Islet of Langerhans (tissue), 1 donor: ENCODE data around the genes ESPL1, PRR13, HOXC9 and SMUG1.

DNA sequence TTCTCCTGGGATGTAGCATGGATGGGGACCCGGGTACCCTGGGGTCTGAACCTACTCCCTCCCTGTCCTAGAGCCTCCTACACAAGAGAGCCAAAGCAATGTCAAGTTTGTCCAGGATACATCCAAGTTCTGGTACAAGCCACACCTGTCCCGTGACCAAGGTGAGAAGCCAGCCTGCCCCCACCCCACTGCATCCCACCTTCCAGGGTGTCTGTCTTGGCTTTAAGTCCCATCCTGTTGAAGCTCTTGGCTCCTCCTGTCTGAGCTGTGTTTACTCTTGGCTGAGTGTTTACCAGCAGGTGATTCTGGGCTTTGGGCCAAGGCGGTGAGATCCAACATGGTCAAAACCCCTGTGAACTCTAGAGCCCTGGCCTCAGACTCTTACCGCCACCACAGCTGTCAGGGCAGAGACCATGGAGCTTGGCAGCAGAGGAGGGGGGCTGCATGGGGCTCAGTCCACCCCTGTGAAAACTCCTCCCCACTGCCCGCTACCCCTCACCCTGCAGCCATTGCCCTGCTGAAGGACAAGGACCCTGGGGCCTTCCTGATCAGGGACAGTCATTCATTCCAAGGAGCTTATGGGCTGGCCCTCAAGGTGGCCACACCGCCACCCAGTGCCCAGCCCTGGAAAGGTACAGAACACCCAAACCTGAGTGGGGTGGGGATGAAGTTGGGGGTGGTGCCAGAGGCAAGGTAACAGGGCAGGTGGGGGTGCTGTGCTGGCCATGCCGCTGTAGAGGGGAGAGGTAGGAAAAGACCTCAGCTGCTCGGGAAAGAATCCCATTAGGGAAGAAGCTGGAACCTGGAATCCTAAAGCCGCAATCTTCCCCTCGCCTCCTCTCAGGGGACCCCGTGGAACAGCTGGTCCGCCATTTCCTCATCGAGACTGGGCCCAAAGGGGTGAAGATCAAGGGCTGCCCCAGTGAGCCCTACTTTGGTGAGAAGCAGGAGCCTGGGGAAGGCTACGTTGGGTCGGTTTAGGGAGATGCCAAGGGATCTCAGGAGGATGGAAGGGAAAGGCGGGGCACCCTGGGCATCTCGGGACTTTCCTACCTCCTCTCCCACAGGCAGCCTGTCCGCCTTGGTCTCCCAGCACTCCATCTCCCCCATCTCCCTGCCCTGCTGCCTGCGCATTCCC lies 11.8 kb downstream of the TNS2 start:
- RRBS = no CpG with 5 or more reads among the region's 19 CpGs

DNA sequence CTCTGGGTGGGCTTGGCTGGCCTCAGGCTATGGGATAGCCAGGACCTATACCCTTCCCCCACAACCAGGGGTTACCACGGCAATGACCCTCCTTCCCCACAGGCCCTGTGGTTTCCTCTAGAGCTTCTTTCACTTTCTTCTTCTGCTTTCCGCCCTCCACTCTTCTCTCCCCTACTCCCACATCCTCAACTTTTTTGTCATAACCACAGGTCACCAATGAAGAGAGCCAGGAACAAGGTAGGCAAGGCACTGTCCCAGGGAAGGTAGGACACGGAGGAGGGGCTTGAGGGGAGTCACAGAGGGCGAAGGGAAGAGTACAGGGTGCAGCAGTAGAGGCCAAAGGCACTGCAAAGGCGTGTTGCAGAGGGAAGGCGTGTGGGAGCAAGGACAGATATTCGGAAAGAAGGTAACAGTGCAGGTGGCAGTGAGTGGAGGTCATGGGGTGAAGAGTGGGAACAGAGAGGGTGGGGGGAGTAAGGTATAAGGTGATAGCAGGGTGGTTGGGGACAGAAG lies 2.0 kb upstream of the ITGB7 start:
- RRBS = no CpG with 5 or more reads among the region's 7 CpGs

DNA sequence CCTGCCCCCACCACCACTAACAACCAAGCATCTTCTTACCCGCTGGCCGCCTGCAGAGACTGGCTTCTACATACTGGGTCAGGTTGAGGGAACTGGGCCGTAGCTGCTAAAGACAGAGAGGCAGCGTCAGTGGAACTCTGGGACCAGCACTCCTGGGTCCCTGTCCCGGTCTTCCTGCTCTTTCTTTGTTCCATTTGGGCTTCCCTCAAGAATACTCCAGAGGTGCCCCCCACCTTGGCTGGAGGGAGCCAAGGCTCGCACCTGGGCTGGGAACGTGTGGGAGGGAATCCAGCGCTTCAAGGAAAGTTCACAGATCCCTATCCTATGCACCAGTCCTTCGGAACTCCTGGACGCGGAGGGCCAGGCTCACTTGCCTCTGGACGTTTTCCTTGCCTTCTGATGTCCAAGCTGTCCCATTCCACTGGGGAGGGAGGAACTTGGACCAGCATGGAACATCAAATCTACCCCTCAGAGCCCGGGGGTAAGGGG lies 835 bp downstream of the RARG start:
- RRBS = no CpG with 5 or more reads among the region's 13 CpGs

DNA sequence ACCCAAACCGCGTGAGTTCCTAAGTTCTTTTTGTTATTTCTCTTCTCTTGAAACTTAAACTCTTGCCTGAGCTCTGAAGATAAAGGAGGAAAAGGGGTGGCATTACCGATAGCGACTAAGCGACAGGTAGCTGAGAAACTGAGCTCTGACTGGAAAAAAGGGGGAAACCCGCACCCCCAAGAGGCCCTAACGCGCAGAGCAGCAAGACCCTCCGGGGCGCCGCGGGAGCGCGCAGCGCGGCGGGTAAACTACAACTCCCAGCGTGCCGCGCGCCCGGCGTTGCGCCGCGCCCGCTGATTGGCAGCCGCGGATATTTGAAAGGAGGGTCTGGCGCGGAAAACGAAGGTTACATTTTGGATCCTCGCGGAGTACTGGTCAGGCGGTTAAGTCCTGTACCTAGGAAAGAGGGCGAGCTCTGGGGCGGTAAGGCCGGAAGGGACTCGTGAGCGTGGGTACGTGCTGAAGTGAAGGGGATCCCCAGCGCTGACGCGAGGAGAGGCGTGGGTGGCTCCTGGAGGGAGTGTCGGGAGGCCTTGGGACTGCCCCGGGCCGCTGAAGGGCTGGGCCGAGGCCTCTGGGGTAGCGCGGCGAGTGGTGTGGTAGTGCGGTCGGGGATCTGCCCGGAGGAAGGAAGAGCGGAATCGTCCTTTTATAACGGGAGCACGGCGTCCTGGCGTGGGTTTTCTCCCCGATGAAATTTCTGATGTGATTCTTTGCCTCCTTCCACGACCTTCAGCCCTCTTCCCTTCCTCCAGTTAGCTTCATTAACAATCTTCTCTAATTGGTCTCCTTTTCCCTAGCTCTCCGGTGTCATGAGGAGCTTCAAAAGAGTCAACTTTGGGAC lies at the start of gene ESPL1:
Gene ESPL1 (plus strand): TSS at position 345 of the 844 bp plus-strand sequence.
- RRBS = 3% methylated on average over 21 of the region's 64 CpGs

- RRBS = 2% methylated on average over 19 of the region's 34 CpGs
Observed at GRCh38 chr12:53380519-53380943, 555 bp downstream of the SP1 start.

DNA sequence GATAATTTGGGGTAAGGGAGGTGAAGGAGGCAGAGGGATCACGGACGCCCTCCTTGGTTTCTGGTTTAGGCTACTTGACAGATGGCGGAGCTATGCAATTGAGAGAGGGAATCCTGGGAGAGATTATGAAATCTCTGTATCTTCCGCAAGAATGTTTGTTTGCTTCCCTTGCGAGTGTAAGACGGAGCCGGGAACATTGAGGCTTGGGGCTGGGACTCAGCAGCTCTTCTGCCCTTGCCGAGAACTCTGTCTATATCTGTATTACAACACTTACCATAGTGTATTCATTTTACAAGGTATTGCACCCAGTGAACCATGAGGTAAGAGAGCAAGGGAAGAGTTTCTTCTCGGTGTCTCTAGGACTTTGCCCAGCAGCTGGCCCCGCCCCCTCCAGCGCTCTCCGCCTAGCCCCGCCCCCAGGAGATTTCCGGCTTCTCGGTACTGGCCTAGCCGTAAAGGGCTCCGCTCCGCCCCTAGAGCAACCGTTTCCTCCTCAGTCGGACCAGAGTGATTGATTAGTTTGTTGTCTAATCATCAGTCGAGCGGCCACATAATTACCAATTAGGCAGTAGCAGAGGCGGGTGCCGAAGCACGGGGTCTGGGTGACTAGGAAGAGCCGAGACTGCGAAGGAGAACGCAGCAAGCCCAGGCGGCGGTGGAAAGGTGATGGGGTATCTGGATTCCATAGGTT lies at the start of gene PRR13:
Gene PRR13 (plus strand): TSS at position 605 of the 691 bp plus-strand sequence.
- RRBS = no CpG with 5 or more reads among the region's 30 CpGs

DNA sequence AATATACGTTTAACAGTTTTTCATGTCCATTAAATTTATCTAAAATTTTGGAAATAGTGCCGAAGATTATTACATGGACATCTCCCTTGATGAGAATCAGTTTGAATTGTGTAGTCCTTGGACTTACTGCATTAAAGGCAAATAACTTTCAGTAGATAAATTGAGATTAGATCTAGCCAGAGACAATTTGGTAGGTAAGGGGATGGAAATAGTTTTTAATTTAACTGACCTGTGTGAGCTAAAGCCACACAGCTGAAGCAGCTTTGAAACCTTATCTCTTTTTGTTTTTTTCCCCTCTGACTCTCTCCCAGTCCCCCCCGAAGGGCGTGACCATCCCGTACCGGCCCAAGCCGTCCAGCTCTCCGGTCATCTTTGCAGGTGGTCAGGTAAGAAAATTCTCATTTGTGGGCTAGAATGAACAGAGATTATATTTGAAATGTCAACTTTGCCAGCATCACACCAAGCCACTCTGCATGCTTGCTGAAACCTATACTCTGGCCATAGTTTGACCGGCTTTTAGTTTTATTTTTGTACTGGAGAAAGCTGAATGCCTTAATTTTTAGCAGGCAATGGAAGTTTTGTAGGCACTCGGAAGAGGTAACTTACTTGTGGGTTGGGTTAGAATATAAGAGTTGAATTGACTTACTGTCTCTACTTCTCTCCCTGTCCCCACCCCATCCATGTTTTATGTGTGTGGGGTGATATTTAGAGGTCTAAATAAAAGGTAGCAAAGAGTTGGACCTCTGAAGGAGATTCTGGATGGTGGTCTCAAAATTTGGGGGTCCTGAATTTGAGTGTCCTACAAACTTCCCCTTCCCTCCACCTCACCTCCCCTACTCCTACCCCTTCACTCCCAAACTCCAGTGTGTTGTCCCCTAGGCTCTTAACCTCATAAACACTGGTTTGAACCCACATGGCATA lies 10.5 kb downstream of the PCBP2 start:
- RRBS = no CpG with 5 or more reads among the region's 10 CpGs

- RRBS = no CpG with 5 or more reads among the region's 36 CpGs
Observed at GRCh38 chr12:53738478-53739515, 11.5 kb upstream of the CALCOCO1 start.

GRCh38 chr12:53939437-53940152 lies 964 bp downstream of the HOXC13 start:
- RRBS = 10% methylated on average over 22 of the region's 58 CpGs

- RRBS = 7% methylated on average over 34 of the region's 94 CpGs
Observed at GRCh38 chr12:53999921-54000871, at the start of gene HOXC9. Gene HOXC9, plus strand, starts transcription at chr12:54000161.

GRCh38 chr12:54014388-54015116 lies 5.8 kb downstream of the HOXC8 start:
- RRBS = no CpG with 5 or more reads among the region's 37 CpGs

- RRBS = 11% methylated on average over 8 of the region's 48 CpGs
Observed at GRCh38 chr12:54017589-54018574, 9.1 kb downstream of the HOXC8 start.

- RRBS = no CpG with 5 or more reads among the region's 14 CpGs
Observed at GRCh38 chr12:54021589-54022256, 6.5 kb upstream of the HOXC6 start.

GRCh38 chr12:54043330-54043905 lies 10.2 kb upstream of the HOXC4 start:
- RRBS = no CpG with 5 or more reads among the region's 3 CpGs

GRCh38 chr12:54188441-54189445 lies at the start of gene SMUG1:
Gene SMUG1, minus strand, starts transcription at chr12:54188985.
- RRBS = 6% methylated on average over 10 of the region's 39 CpGs

- RRBS = no CpG with 5 or more reads among the region's 7 CpGs
Observed at GRCh38 chr12:54229532-54230197, 40.9 kb upstream of the SMUG1 start.

GRCh38 chr12:54231983-54232750 lies 43.4 kb upstream of the SMUG1 start:
- RRBS = no CpG with 5 or more reads among the region's 4 CpGs

DNA sequence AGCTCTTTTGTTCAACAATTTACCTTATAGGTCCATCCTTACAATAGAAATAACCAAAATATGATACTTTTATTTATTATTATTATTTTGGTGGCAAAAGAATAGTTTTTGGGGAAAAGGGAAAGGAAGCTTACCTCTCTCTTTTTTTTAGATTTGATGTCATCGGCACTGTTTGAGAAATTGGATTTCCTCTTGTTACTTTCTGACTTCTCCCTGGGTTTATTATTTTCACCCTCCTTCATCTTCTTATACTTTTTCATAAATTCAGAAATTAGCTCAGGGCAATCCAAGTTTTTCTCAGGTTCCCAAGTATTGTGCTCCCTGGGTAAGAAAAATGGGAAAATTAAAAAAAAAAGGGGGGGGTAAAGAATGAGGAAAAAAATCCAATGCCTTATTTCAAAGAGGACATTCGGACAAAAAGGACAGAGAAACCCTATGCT lies 28.0 kb downstream of the CBX5 start:
- RRBS = no CpG with 5 or more reads among the region's 2 CpGs